Rectum (tissue), 1 donor: ENCODE measurements around the genes POU3F3 and C2orf49.

- PRO-cap, result no peak
Observed at GRCh38 chr2:102114884-102115216, 27.7 kb upstream of the IL1R1 start.

DNA sequence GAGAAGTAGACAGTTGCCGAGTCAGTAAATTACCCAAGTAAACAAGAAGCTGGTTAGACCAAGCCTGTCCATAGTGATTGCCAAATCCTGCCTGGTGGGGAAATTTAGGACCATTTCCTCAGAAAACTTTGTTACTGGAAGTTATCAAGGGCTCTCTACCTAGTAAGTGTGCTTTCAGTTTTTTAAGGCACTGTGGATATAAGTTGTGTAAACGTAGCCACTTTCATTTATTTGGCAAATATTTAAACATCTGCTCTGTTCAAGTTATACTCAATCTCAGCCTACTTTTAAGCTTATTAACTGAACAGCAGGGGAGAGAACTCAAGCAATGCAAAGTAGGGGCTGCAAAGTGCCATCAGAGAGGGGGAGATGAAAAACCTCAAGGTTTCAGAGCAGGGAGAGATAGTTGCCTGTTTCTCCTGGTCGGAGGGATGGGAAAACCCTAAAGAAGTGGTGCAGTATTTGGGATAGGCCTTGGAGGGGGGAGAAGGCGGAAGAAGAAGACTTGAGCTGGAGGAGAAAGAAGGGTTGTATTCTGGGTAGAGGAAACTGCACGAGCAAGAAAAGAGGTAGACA lies 27.2 kb upstream of the IL1R1 start:
- PRO-cap, result no peak

DNA sequence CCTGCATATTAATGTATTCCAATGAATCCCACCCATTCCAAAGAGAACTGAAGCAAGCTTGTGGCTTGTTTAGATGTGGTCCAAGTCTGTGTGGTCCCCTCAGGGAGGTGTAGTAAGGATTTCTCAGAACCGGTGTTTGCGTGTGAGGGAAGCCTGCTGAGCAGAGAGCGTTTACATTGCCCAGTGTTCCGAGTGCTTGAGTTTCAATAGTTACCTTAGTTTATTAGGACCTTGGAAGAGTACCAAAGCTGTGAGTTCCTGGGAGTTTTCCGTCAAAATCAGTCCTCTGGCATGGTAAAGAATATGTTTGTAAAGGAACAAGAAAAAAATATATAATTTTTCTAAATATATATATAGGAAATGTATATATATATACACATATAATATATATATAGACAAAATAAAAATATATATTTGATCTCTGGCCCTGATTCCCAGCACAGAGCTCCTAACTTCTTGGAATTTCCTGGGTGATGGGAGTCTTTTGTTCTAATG lies 24.9 kb upstream of the IL1R1 start:
- PRO-cap, result no peak

- PRO-cap, result no peak
Observed at GRCh38 chr2:102325216-102325941, 14.0 kb downstream of the IL1RL1 start.

- PRO-cap, result unidirectional peak, minus-strand start at chr2:102367483
Observed at GRCh38 chr2:102367272-102367737, 11.7 kb downstream of the IL18R1 start.

GRCh38 chr2:102606207-102606673 lies 13.1 kb upstream of the SLC9A2 start:
- PRO-cap, result no peak

- PRO-cap, result bidirectional peak, plus-strand start at chr2:102622909, minus-strand start at chr2:102622877; unidirectional peak, minus-strand start at chr2:102622943
Observed at GRCh38 chr2:102622739-102623100, 3.4 kb downstream of the SLC9A2 start.

GRCh38 chr2:102664390-102664853 lies 45.1 kb downstream of the SLC9A2 start:
- PRO-cap, result unidirectional peak, minus-strand start at chr2:102664520; unidirectional peak, minus-strand start at chr2:102664598

GRCh38 chr2:104659104-104659756 lies 194.7 kb upstream of the POU3F3 start:
- PRO-cap, result no peak

- PRO-cap, result no peak
Observed at GRCh38 chr2:104704845-104705044, 149.2 kb upstream of the POU3F3 start.

GRCh38 chr2:104790776-104791243 lies 63.1 kb upstream of the POU3F3 start:
- PRO-cap, result no peak

DNA sequence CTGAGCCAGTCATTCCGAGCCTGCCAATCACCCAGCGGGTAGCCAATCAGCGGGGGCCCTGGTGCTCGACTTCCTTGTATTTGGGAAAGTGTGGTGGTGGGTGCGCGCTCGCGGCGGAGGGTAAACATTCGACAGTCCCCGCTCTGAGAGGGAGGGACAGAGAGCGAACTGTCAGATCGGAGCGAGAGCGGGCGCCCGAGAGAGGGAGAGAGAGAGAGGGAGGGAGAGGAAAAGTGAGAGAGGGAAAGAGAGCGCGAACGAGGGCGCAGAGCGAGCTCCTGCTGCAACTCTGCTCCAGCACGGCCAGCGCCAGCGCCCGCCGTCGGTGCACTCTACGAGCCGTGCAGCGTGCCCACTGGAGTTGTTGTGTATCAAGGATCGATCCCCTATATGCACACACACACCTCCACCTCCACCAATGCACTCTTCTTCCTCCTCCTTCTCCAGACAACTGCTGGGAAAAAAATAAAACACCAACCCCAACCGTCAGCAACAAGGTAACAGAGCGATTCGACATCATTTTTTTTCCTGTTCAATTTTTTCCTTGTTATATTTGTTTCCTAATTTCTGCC lies at the start of gene POU3F3:
Gene POU3F3 (plus strand): TSS at position 127 of the 572 bp plus-strand sequence.
- PRO-cap, result no peak

DNA sequence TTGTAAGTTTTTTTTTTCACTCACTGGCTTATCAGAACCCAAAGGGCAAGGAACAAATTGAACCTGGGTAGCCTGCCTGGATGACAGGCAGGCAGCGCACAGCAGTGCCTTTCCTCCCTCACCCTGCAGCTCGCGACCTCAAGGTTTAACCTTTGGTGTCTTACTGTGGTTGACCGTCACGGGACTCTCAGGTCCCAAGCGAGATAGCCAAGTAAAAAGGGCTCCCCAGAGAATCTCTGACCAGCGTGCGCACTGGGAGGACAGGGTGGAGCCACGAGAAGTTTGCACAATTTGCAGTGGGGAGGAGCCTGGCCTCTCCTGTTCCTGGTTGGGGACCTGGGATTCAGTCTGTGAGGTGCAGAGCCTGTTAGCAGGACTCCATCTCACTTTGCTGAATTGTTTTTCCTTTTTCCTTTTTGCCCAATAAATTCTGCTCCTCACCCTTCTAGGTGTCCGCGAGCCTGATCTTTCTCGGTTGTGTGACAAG lies 36.0 kb downstream of the POU3F3 start:
- PRO-cap, result unidirectional peak, plus-strand start at position 346 of the sequence

GRCh38 chr2:105125444-105125926 lies 87.6 kb downstream of the MRPS9 start:
- PRO-cap, result no peak

DNA sequence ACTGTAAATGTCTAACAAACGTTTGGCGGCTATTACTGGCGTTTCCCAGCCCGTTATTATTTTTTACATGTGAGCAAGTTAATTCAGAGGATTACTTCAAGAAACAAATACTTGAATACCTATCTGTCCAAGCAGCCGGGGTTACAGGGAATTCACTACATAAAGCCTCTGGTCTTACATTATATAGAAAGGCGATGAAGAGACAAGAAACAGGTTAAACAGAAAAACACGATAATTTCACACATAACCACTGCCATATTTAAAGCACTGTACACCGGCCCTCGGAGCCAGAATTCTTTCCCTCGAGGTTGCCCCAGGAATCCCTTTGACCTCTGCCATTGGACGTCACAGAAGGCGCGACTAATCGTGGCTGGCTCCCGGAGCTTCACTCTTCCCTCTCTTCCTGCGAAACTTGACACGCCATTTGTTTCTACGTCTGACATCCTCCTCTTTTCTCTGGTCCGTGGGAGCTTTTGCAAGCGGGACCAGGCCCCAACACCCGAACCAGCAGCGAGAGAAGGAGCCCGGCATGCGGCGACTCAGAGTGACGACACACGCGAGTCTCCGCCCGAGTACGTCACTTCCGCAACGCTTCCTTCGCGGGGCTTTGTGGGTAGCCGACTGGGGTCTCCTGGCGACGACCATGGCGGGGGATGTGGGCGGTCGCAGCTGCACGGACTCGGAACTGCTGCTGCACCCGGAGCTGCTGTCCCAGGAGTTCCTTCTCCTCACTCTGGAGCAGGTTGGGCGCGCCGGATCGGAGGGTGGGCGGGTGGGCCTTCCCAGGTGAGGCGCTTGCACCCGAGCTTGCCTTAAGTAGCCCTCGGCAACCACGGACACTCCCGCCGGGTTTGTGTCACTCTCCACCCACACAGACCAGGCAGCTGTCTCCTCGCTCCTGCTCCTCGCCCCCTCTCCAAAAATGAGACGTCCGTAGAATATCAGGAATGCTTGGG lies at the start of gene C2orf49:
Gene C2orf49 (plus strand): TSS at position 596 of the 956 bp plus-strand sequence.
- PRO-cap, result bidirectional peak, plus-strand start at position 634 of the sequence, minus-strand start at position 299 of the sequence

GRCh38 chr2:105388181-105388482 lies 10.7 kb downstream of the FHL2 start:
- PRO-cap, result no peak

- PRO-cap, result bidirectional peak, plus-strand start at chr2:105400294, minus-strand start at chr2:105400117
Observed at GRCh38 chr2:105400007-105400811, 1.4 kb upstream of the FHL2 start.

GRCh38 chr2:105437590-105438144 lies 38.8 kb upstream of the FHL2 start:
- PRO-cap, result no peak

GRCh38 chr2:105515320-105515720 lies 116.5 kb upstream of the FHL2 start:
- PRO-cap, result no peak

- PRO-cap, result no peak
Observed at GRCh38 chr2:105576428-105576796, 168.3 kb upstream of the NCK2 start.